PC-3 (cell line): ENCODE data around the genes GPR65 and NRDE2.

GRCh38 chr14:80939241-80939577 is 2.3 kb downstream of the CEP128 start:
- RAMPAGE, long total RNA, result no peak

- RAMPAGE, long total RNA, result no peak
These were observed 45.9 kb upstream of the GTF2A1 start for GRCh38 chr14:81266373-81267377.

DNA sequence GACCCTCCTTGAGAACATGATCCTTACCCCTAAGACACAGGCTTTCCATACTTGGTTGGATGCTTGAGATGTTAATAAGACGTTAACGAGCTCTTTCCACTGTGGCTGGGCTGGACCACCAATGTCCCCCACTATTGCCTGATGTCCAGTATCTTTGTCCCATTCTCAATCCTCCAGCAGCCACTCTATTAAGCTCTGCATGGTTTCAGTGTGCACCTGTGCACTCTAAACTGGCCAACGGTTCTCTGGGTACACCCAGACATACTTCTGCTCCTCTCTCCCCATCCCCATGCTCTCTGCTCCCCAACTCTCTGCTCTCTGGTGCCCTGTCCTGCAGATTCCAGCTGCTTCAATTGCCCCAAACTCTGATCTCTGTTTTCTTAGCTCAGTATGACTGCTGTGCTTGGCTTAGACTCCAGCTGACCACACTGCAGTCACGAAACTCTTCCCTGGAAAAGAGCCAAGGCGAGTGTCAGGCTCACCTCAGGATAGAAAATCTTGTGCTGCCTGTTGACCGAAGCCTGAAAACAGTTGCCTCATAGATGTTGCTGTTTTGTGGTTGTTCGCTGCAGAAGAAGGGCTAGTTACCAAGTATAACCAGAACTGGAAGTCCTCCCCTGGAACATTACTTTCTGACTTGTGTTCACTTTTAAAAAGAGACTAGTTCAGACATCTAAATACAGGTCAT is 6.6 kb upstream of the STON2 start:
- RAMPAGE, long total RNA, result no peak

- RAMPAGE, long total RNA, result no peak
These were observed 1108.7 kb upstream of the SEL1L start for GRCh38 chr14:82642249-82642922.

DNA sequence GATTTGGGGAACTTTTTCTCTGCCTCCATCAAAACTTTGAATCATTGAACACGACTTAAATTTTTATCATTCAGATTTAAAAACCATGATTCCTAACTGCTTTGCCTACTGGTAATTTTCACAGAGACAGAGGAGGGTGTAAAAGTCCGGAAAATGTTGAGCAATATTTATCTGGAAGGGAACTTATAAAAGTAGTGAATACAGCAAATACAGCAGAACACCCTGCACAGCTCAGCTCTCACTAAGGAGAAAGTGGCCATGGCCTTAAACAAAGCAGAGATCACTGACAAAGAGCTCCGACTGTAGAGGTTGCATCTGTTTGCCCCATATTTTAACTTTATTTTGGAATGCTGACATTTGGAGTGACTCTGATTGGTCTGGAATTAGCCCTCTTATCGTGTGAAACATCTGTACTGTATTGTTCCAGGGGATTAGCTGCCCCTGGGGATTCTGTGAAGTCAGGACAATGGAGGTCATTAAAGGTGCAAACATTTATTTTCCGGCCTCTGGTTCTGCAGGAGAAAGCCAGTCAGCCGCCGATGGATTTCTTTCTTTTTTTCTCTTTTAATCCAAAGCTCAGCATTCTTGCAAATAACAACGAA is 1275.7 kb upstream of the FLRT2 start:
- RAMPAGE, long total RNA, result no peak

DNA sequence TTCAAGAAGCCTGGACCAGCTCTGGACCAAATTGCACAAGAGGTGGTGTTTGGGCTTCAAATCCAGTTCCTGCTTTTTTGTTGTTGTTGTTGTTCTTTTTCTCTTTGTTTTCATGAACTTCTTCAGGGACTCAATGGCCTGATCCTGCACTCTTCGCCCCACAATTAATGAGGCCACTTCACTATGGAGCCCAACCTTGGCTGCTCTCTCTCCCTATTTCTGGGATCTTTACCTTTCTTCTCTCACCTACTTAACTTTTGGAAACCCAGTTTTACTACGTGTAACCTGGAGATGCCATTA is 38.5 kb downstream of the FLRT2 start:
- RAMPAGE, long total RNA, result no peak

DNA sequence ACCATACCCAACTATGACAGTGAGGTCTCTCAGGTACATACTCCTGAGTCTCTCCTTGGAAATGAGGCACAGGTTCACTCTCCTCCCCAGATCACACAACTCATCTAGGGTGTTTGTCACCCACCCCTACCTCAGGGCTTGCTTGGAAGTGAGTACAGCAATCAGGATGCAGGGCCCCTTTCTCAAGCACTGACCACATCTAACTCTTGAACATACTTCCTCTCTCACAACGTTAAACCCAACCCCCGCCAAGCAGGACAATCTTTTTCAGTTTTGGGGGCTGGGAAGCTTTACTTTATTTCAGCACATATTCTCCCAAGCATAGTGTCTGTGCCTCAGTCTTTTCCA is 2.5 kb upstream of the GPR65 start:
- RAMPAGE, long total RNA, result no peak

- RAMPAGE, long total RNA, result no peak
These were observed at the start of gene GPR65 for GRCh38 chr14:88004858-88005713. Gene GPR65 (plus strand): TSS chr14:88005135.

DNA sequence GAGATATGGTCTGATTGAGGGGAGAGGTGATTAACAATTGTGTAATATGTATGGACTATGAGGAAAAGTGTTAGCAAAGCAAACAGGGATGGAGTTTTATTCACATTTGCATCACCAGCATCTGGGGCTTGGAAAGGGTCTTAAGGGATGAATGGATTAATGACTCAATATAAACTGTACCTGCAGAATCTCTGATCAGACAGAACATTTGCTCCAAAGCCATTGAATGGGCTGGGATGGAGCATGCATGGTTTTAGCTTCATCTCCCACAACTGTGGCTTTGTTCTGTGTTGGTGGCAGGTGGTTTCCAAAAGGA is 39.3 kb downstream of the GPR65 start:
- RAMPAGE, long total RNA, result no peak

DNA sequence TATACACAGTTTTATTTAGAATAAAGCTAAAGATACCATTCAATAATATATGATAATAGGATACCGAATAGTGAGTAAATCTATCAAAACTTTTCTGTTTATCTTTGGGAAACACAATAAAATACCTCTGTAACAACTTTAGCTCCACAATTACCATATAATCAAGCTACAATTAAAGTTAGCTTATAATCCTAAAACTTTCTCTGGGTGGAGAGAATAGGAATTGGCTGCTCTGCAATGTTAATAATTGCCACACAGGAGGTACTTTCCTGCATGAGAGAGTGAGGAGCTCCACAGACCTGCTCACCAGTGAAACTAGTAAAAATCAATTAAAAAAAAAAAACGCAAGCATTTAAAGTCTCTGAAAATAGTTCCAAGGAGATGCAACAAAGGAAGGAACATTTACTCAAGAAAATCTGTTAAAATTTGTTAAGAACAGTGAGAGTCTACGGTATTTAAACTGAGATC is 110.6 kb downstream of the EML5 start:
- RAMPAGE, long total RNA, result no peak

DNA sequence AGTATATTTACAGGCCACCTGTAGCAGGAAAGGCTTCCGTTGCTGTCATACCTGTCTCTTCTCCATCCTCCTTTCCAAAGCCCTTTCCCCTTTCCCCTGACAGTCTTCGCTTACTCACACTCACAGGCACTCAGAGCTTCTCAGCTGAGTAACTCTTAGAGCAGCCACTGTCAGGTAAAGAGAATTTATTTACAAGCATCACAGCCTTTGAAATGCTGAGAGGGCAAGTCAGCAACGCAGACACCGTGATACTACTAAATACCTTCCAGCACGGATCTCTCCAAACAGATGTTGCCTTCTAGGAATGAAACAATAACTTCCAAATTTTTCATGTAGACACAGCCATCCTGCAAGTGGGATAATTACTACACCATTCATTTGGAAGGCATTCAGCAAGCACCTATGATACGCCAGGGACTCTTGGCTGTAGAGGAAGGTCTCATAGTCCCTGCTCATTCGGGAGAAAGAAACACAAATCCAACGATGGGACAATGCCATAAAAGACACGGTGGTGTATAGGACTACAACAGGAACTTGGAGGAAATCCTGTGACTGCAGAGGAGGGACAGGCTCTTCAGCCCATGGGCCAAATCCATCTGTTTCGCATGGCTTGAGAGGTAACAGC is 167.7 kb downstream of the FOXN3 start:
- RAMPAGE, long total RNA, result no peak

DNA sequence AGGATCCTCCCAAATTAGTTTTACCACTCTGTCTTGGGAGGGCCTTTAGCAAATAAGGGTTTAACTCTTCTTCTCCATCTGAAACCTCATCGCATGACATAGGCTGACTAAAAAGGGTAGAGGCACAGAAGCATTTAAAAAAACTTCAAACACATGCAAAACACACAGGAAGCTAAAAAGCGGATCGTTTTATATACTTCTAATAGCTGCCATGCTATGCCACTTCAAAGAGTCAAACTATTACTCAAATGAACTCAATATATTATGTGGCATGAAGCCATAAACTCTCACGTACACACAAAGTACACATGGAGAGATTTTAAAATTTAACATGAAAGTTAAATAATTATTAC is 51.5 kb downstream of the FOXN3 start:
- RAMPAGE, long total RNA, result no peak

- RAMPAGE, long total RNA, result no peak
These were observed 10.4 kb upstream of the FOXN3 start for GRCh38 chr14:89427434-89427841.

- RAMPAGE, long total RNA, result no peak
These were observed 64.1 kb upstream of the FOXN3 start for GRCh38 chr14:89481069-89481532.

GRCh38 chr14:89615390-89615828 is 198.4 kb upstream of the FOXN3 start:
- RAMPAGE, long total RNA, result no peak

GRCh38 chr14:89659248-89659633 is 242.2 kb upstream of the FOXN3 start:
- RAMPAGE, long total RNA, result no peak

GRCh38 chr14:89911228-89912123 is 43.1 kb downstream of the EFCAB11 start:
- RAMPAGE, long total RNA, result no peak

DNA sequence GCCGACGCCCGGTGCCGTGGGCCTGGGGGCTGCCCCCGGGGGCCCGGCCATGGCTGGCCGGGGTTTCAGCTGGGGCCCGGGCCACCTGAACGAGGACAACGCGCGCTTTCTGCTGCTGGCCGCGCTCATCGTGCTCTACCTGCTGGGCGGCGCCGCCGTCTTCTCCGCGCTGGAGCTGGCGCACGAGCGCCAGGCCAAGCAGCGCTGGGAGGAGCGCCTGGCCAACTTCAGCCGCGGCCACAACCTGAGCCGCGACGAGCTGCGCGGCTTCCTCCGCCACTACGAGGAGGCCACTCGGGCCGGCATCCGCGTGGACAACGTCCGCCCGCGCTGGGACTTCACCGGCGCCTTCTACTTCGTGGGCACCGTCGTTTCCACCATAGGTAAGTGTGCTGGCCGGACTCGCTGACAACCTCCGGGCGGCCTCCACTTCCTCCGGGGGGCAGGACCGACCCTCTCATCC is 394 bp downstream of the KCNK13 start:
- RAMPAGE, long total RNA, result no peak

GRCh38 chr14:90140666-90141398 is 79.0 kb downstream of the KCNK13 start:
- RAMPAGE, long total RNA, result no peak

- RAMPAGE, long total RNA, result no peak
These were observed at the start of gene NRDE2 for GRCh38 chr14:90331423-90332554. Gene NRDE2 (minus strand): TSS chr14:90331941.